Mesenchymal stem cell of Wharton's jelly (primary cell): Measurements from ENCODE around the gene IAH1.

DNA sequence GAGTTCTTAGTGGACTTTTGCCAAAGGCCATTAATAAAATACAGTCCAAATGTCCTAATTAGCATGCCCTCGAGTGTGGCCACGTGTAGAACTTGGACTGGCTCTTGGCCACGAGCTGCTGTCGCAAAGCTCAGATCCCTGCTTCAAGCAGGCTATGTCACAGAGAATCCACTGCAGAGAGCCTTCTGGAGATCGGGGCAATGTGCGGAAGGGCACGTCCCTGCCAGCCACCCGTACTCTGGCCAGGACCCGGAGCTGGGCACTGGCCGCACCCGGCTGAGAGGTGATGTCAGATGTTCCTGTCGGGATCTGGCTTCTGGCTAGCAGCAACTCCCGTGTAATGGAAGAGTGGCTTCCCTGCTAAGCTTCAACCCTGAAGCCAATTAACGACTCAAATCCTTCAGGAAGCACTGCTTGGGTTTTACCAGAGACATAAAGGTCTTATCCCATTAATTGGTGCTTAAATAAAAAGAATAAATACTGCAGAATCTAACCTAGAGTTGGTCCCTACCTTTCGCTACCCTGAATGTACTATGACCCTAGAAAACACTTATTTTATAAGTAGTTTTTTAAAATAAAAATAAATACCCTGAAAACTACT lies 432.6 kb upstream of the ID2 start:
- CAGE, long polyA plus RNA, result no peak

GRCh38 chr2:8302000-8302563 lies 379.8 kb upstream of the ID2 start:
- CAGE, long polyA plus RNA, result no peak

- CAGE, long polyA plus RNA, result no peak
Measured at GRCh38 chr2:8303480-8304117, 378.3 kb upstream of the ID2 start.

- CAGE, long polyA plus RNA, result no peak
Measured at GRCh38 chr2:8409616-8410102, 272.2 kb upstream of the ID2 start.

GRCh38 chr2:8425424-8425907 lies 256.4 kb upstream of the ID2 start:
- CAGE, long polyA plus RNA, result no peak

DNA sequence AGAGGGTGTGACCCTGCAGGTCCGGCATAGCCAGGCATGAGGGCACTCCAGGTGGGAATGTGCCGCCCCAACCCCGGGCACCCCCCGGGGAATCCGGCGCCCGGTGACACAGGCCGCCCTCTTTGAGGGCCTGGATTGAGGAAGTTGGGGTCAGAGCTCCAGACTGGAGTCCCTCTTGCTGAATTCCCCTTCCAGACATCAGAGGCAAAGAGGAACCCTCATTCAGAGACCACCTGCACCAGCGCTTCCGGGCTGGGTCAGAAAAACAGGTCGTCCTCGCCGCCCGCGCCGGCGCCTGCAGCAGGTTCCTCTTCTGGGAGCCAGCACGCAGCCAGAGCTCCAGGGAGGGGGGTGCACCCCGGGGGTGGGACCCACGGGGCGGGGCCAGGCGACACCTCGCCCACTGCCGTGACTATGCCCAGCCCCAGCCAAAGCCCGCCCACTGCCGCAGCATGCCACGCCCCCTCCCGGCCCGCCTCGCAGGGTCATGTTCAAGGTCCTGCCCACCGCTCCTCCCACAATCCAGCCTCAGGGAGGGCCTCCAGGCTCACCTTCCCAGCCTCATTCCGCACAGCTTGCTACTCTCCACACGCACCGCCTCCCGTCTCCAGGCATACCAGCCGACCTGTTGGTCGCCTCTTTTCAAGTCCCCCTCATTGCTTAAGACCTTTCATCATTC lies 98.2 kb upstream of the ID2 start:
- CAGE, long polyA plus RNA, result no peak

DNA sequence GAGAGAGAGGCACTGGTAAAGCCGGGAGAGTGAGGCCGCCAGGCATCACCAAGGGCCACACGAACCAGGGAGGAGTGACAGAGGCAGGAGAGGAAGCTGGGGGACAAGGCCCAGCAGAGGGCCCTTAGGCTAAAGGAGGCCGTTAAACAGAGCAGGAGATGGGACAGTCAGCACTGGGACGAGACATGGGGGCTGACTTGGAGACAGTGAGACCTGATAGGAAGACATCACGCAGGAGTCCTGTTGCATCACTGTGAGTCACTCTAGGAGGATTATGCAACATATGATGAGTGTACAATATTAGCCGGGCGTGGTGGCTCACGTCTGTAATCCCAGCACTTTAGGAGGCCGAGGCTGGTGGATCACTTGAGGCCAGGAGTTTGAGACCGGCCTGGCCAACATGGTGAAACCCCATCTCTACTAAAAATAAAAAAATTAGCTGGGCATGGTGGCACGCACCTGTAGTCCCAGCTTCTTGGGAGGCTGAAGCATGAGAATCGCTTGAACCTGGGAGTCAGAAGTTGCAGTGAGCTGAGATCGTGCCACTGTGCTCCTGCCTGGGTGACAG lies 83.5 kb upstream of the ID2 start:
- CAGE, long polyA plus RNA, result no peak

- CAGE, long polyA plus RNA, result no peak
Measured at GRCh38 chr2:8665268-8665626, 16.6 kb upstream of the ID2 start.

GRCh38 chr2:8729675-8730473 lies 48.0 kb downstream of the ID2 start:
- CAGE, long polyA plus RNA, result no peak

DNA sequence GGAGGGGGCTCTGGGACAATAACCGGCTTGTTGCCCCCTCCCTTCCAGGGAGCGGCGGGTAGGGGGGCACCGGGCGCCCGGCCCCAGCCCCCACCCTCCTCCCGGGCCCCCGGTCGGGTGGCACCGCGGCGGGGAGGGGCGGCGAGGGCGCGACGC lies 247 bp downstream of the MBOAT2 start:
- CAGE, long polyA plus RNA, result no peak

GRCh38 chr2:9298211-9299077 lies 91.8 kb downstream of the ASAP2 start:
- CAGE, long polyA plus RNA, result no peak

DNA sequence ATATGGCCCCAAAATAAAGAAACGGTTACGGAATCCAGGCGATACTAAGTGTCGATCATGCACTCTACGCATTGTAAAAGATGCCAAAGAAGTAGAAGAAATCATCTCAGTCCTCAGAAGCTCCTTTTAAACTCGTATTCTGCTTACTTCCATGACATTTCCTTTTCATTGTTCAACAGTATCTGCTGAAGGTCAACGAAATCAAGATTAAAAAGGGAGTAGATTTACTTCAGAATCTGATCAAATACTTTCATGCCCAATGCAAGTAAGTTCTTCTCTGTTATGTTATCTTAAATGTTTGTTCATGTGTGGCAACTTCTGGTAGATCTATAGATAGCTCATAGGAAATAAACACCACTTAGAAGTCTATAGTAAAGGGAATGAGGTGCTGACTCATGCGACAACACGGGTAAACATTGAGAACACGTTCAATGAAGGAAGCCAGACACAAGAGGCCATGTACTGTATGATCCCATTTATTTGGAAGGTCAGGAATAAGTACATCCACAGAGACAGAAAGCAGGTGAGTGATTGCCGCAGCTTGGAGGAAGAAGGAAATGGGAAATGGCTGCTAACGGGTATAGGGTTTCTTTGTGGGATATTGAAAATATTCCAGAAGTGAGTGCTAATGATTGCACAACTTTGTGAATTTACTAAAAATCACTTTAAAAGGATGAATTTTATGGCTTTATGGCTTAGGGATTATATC lies 95.5 kb downstream of the ITGB1BP1 start:
- CAGE, long polyA plus RNA, result no peak

DNA sequence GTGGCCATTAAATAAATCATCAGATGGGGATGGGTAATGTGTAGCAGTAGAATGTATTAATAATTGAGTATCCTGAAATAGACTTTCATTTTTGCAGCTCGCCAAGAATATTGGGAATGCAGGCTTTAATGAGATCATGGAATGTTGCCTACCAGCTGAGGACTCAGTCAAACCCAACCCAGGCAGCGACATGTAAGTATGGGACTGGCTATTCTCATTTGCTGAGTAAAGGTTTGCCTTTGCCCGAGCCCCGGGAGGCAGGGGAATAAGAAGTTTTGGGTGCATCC lies 55.1 kb downstream of the ITGB1BP1 start:
- CAGE, long polyA plus RNA, result no peak

- CAGE, long polyA plus RNA, result no peak
Measured at GRCh38 chr2:9400419-9401490, 22.6 kb downstream of the ITGB1BP1 start.

DNA sequence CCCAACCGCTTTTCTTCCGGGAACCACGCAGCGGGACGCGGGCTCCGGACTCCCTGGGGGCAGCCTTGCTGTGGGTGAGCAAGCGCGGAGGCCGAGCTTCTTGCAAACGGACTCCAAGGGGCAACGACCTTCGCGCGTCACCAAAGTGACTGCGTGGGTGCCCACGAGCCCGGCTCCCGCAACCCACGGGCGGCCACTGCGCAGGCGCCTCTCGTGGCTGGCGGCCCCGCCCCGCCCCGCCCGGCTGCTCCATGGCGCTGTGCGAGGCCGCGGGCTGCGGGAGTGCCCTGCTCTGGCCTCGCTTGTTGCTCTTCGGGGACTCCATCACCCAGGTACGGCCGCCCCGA lies at the start of gene IAH1:
Gene IAH1, plus strand, starts transcription at position 236 of the 347 bp plus-strand sequence.
- CAGE, long polyA plus RNA, result start-site peak on the plus strand centred at position 262 of the sequence, 99 bp wide, 1,817 and 1,246 reads in 2 replicates

DNA sequence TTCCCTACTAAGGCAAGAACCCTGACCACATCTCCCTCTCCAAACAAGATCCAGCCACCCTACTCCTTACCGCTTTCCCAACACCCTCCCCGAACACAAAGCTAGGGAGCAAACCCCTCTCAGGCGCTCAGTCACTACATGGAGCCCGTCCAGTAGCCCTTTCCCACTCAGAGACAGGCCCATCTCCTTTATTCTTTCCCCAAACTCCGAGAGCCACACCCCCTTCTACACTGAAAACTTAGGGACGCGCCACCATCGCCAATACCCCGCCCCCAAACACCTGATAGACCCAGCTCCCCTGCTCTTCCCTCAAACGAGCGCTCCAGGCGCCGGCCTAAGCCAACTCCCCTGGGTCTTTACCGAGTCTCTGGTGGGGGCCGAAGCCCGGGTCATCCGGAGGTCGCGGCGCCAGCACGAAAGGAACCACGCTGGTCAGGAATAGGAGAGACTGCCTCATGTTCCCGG lies 449 bp downstream of the ADAM17 start:
- CAGE, long polyA plus RNA, result no peak

DNA sequence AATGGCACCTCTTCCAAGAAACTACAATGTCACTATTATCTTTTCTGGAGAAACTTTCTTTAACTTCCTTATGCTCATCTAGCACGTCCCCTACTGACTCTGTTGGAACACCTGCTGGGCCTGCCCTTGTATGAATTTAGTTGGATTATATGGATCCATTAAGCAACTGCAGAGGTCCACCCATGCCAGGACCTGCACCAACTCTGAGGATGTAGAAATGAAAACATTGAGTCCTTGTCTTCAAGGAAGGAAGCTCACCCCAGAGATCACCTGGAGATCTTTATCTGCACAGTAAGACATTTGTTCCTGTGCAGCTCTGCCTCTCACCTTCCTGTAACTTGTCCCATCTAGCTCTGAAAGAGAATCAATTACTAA lies 105.1 kb upstream of the YWHAQ start:
- CAGE, long polyA plus RNA, result no peak

- CAGE, long polyA plus RNA, result no peak
Measured at GRCh38 chr2:9752440-9753164, 90.7 kb upstream of the TAF1B start.

DNA sequence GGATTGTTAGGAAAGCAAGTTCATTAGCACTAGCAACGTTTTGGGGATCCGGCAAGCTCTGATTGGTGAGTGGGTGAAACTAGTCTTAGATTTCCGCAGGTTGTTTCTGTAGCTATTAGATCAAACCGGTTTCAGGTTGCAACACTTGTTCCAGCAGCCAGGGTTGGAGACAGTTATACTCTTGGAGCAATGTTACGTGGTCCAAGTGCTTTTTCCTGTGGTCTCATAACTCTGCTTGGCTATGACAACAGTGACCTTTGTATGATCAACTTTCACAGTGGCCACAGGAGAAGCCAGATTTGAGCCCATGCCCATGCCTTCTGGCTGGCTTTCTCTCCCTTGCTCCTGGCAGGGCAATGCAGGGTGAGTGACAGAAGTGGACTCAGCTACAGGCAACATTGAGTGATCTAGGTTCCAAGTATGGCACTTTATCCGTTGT lies 84.5 kb upstream of the TAF1B start:
- CAGE, long polyA plus RNA, result no peak

GRCh38 chr2:9765674-9766025 lies 77.6 kb upstream of the TAF1B start:
- CAGE, long polyA plus RNA, result no peak